Hair follicular keratinocyte (primary cell): ENCODE data around the gene CCT8L2.

- RAMPAGE, long total RNA = no peak
Observed at GRCh38 chr22:11629610-11630731, 3898.0 kb upstream of the OR11H1 start.

DNA sequence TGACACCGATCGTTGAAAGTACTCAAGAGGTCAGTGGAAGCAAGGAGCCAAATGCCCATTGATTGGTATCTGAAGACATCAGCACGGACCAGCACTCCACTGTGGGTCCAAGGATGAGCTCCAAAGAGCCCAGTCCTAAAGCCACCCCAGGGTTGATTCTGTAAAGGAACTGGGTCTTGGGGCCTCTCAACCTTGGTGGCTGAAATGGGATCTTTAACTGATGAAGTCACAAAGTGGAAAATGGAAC, at the start of gene CCT8L2:
TSS of gene CCT8L2 (minus strand) at position 191 of the 247 bp plus-strand sequence.
- RAMPAGE, long total RNA = no peak

GRCh38 chr22:17036890-17037938, 29.2 kb upstream of the GAB4 start:
- RAMPAGE, long total RNA = no peak

- RAMPAGE, long total RNA = no peak
Observed at GRCh38 chr22:17048368-17048887, 36.4 kb upstream of the IL17RA start.

GRCh38 chr22:17087695-17088267, 3.0 kb downstream of the IL17RA start:
- RAMPAGE, long total RNA = no peak

DNA sequence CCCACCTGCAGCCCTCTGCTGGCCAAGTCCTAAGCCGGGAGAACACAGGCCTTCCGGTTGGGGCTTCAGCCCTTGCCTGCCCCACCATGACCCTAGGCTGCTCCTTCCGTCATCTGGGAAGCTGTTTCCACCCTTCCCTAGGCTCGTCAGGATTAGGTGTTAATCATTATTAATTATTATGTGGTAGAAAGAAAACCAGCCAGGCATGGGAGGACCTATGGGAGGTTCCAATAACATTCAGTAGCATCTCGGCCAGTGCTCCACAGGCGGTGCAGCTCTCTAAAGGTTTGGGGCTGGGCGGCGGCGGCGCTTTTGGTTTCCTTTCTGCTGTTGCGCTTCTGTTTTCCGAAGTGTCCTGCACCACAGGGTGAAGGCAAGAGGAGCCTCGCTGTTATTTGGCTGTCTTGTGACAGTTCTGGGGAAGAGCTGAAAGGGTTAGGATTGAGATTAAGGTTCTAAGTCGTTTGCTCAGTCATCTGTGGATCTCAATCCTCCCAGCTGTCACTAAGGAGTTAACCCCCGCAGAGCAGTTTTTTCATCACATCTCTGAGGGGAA, 14.5 kb downstream of the TMEM121B start:
- RAMPAGE, long total RNA = no peak

GRCh38 chr22:17260943-17261444, 41.8 kb upstream of the ADA2 start:
- RAMPAGE, long total RNA = no peak

- RAMPAGE, long total RNA = no peak
Observed at GRCh38 chr22:17418739-17419479, 49.6 kb downstream of the CECR2 start.

- RAMPAGE, long total RNA = no peak
Observed at GRCh38 chr22:17763895-17764700, 10.2 kb downstream of the BID start.

DNA sequence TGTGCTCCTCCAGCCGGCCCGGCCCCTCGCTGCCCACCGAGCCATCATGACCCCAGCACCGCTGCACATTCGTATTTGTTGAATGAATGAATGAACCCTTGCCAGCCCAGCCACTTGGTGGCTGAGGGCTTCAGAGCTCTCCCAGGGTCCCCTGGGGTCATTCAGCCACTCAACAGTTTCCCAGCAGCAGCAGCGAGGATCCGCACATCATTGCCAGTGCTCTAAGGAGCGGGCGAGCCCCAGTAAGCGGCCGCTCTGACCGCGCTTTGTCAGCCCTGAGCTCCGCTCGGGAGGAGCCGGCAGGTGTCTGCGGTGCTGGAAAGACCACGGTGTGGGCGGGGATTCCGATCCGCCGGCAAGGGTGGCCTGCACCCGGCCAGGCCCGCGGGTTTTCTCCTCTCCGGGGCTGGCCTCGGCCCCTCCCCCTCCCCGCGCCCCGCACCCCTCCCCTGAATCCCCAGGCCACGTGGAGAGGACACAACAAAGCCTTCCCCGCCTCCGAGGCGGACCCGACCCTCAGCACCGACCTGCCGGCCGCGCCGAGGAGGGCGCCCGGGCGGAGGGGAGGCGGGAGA, 561 bp downstream of the BID start:
- RAMPAGE, long total RNA = no peak

DNA sequence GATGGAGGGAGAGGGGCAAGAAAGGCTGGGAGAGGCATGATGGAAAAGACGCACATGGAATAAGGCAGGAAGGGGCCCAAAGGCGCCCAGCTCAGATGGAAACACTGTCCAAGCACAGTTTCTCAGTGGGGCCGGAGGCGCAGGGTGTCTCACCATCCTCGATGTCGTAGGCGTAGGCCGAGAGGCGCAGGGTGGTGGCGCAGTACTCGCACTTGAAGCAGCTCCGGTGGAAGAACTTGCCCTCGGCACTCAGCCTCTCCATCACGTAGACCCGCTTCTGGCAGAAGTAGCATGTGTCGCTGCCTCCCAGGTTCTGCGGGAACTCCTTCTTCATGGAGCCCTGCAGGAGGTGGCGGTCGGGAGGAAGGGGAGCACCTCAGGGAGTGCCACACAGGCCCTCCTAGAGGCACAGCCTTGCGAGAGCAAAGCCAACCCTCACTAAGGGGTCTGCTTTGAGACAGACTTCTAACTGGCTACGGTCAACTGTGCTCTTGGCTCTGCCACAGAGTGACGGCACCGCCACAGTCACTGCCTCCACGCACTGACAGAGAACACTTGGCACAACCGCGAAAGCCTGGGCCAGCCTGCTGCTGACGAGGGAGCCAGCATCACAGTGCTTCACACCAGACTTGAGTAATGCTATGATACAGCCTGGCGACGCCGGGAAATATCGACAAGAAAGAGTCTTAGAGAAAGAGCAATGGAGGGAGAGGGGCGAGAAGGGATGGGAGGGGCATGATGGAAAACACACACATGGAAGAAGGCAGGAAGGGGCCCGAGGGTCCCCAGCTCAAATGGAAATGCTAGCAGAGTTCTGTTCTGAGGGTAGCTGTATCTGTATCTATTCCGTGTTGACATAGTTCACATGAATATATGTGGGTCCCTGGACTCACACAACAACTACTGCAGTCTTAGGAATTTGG, 97.7 kb upstream of the BID start:
- RAMPAGE, long total RNA = no peak

DNA sequence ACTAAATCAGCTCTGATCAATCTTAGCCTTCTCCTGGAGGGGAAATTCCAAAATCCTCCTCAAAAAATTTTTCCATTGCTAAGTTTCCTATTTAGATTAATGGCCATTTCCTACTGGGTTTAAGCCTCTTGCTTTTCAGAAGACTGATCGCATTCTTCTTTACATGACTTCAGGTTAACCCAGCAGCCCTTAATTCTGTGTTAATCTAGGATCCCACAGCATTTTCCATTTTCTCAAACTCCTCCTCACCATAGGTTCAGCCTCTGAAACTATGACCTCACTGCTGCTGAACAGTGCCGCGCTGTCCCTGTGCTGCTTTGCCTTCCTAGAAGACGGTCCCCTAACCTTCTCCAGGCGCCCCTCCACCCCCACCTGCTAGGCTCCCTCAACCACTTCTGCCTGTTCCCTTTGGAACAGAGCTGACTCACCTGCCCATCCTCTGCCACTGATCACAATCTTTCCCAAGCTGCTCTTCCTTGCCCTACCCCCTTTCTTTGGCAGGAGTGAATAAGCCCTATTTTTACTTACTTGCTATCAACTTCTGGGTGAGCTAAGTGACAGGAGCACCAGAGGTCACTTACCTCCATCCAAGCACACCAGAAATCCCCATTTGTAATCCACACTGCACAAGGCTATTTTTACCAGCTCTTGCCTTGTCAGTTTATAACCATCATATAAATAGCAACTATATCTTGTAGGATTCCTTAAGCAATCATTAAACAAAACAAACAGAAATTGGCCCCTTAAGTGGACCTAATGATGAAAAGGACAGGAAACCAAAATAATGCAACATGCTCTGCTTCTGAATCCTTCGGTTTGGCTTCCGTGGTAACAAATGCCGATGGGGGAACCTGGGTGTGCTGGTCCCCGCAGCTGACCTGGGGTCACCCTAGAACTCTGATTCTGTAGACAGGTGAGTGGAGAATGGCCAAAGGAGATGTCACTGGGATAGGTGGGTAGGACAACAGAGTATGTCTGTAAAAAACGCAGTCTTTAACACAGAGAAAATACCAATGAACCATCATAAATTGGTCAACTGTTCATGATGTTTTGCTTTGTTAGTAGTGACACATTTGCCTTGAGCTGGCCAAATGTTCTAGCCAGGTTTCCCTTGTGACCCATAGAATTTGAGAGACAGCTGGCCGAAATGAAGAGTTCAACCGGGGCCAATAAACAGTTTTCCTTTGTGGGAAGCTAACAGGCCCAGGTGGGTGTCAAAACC, 116.1 kb upstream of the BID start:
- RAMPAGE, long total RNA = no peak

- RAMPAGE, long total RNA = no peak
Observed at GRCh38 chr22:18079182-18079434, 1.3 kb downstream of the PEX26 start.

- RAMPAGE, long total RNA = no peak
Observed at GRCh38 chr22:18104575-18105017, 6.0 kb upstream of the TUBA8 start.

GRCh38 chr22:18119608-18120188, 9.1 kb downstream of the TUBA8 start:
- RAMPAGE, long total RNA = no peak

DNA sequence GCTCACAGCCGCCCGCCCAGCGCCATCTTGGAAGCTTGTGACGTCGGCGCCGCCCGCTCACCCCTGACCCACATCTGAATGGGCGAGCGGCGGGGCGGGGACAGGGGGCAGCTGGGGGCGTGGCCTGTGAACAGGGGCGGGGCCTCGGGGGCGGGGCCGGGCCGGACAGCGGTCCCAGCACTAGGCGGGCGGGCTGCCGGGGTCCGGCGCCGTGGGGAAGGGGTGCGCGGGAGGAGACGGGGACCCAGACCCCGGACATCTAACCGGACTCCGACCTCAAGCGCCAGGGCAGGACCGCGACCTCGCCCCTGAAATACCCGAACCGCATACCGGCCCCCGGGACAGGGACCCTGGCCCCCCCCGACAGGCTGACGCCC, 33.8 kb downstream of the RIMBP3 start:
- RAMPAGE, long total RNA = no peak

DNA sequence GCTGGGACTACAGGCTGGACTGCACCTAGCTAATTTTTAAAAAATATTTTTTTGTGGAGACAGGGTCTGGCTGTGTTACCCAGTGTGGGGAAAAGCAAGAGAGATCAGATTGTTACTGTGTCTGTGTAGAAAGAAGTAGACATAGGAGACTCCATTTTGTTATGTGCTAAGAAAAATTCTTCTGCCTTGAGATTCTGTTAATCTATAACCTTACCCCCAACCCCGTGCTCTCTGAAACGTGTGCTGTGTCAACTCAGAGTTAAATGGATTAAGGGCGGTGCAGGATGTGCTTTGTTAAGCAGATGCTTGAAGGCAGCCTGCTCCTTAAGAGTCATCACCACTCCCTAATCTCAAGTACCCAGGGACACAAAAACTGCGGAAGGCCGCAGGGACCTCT, 2.5 kb upstream of the PRODH start:
- RAMPAGE, long total RNA = no peak

GRCh38 chr22:19036709-19037712, 85.2 kb downstream of the DGCR2 start:
- RAMPAGE, long total RNA = no peak

- RAMPAGE, long total RNA = no peak
Observed at GRCh38 chr22:19081369-19082046, 40.7 kb downstream of the DGCR2 start.

DNA sequence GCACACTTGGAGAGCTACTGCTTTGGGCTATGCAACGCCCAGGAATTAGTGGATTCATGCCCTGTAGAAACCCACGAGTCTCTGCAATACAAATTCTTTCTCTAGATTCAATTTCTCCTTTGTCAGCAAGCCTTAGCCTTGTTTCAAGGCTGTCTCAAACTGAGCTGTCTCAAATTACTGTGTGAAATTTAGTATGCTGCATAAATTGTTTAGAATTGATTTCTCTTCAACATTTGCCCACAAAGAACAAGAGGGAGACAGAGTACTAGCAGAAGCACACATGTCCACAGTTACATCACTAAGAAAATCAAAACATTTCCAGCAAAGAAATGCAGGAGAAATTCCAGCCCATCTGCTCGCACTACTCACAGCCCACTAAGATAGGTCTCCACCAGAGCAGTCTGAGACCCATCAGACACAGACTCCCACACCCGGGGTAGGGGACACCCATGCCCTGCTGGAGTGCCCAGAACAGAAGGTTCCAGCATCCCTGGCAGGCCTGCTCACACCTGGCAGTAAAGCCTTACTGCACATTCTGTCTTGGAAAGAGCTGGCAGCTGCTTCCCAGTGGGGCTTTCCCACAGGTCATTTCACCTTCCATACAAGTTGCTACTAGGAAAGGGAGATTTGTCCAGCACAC, 17.9 kb downstream of the DGCR2 start:
- RAMPAGE, long total RNA = no peak